Occipital lobe (tissue), 2 donors: ENCODE measurements around the gene UTS2B.

DNA sequence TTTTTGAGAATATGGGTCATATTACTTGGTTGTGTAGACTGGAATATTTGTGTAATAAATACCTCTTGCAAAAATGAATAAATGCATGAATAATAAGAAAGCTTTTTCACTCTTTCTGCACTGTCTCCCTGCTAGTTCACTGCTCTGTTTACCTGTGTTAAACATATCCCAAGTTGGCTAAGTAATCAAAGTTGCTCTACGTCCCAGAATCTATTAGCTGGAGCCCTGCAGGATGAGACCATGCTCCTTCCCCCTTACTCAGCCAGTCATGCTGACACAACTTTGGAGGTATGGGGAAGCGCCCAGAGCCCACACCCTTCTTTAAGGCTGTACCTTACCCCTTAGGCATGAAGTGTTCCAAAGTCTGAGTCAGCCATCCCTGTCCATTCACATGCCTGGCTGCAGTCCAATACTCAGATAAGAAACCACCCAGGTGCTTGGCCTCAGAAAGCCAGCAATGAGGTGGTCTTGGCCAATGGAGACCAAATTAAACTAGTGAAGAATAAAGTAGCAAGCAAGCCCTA, 221.1 kb downstream of the TPRG1 start:
- RAMPAGE, long total RNA: no peak

GRCh38 chr3:189789395-189790020, 158.3 kb downstream of the TP63 start:
- RAMPAGE, long total RNA: no peak

DNA sequence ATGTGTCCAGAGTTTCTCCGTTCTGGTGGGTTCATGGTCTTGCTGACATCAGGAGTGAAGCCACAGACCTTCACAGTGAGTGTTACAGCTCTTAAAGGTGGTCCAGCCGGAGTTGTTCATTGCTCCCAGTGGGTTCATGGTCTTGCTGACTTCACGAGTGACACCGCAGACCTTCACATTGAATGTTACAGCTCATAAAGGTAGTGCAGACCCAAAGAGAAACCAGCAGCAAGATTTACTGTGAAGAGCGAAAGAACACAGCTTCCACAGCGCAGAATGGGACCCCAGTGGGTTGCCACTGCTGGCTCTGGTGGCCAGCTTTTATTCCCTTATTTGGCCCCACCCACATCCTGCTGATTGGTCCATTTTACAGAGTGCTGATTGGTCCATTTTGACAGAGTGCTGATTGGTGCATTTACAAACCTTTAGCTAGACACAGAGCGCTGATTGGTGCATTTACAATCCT, 185.3 kb downstream of the P3H2 start:
- RAMPAGE, long total RNA: no peak

- RAMPAGE, long total RNA: no peak
Observed at GRCh38 chr3:190325903-190326552, 3.8 kb upstream of the CLDN1 start.

GRCh38 chr3:190344871-190345872, 22.9 kb upstream of the CLDN1 start:
- RAMPAGE, long total RNA: no peak

DNA sequence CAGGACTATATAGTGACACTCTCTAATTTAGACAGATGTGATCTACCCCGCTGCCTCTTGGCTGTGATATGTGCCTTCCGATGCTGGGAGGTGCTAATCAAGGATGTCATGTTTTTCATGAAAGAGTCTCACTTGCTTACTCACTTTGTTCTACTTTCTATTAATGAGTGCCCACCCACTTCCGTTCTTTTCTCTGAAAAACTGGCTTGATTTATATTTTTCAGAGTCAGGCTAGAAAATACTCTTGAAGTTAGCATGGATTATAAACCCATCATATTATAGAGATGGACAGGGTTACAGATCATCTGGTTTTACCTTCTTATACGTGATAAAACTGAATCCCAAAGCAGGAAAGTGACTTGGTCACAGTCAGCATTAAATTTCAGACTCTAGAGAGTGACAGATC, 72.9 kb downstream of the IL1RAP start:
- RAMPAGE, long total RNA: no peak

DNA sequence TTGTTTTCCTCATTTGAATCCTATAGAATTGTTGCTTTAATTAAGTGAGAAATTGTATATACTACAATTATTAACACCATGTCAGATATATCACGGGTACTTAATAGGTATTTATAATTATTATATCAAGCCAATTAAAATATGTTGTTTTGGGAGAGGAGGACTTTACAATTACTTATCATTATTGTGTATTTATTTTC, 141.8 kb downstream of the GMNC start:
- RAMPAGE, long total RNA: no peak

- RAMPAGE, long total RNA: no peak
Observed at GRCh38 chr3:191215655-191215948, 16.6 kb downstream of the OSTN start.

DNA sequence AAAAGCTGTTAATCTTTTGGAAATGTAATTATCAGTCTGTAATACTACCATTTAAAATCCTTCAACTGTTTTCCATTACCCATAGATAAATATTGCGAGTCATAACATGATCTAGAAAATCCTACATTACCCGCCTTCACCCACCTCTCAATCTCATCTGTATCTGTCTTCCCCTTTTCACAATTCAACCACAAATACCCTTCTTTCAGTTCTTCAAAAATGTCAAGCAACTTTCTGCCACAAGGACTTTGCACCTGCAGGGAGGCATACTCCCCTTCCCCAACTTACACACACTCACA, 33.3 kb upstream of the CCDC50 start:
- RAMPAGE, long total RNA: no peak

DNA sequence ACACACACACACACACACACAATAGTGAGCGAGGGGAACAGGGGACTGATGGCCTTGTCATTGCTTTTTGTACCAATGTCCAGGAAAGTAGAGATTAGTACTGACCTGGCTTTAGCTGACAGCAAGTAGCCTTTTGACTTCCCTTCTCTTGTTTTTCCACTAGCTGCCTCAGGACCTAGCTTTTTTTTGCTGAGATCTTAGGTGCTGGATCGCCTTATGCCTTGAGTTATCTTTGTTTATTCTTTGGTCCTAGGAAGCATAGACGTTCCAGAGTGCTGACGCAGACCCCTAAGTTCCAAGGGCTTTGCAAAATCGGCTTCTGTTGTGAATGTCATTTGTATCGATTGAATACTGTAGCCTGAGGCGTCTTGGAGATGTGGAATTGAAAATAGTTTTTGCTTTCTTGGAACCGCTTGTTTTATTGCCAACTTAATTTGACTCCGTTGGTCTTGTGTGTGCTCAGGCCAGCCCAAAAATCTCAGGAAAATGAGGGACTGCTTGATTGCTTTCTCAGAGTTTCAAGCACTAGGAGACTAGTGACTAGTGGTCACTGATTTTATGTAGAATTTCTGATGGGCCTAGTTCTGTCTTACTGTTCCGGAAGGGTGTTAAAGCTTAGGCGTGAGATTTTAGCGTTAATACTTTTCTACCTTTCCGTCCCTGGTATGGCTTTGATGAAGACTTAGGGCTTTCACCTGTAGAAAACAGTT, at the start of gene UTS2B:
Gene UTS2B, minus strand, starts transcription at position 218 of the 710 bp plus-strand sequence.
- RAMPAGE, long total RNA: no peak

- RAMPAGE, long total RNA: no peak
Observed at GRCh38 chr3:191926945-191927704, 466.2 kb downstream of the PYDC2 start.

GRCh38 chr3:192303210-192303651, 424.1 kb downstream of the FGF12 start:
- RAMPAGE, long total RNA: no peak

DNA sequence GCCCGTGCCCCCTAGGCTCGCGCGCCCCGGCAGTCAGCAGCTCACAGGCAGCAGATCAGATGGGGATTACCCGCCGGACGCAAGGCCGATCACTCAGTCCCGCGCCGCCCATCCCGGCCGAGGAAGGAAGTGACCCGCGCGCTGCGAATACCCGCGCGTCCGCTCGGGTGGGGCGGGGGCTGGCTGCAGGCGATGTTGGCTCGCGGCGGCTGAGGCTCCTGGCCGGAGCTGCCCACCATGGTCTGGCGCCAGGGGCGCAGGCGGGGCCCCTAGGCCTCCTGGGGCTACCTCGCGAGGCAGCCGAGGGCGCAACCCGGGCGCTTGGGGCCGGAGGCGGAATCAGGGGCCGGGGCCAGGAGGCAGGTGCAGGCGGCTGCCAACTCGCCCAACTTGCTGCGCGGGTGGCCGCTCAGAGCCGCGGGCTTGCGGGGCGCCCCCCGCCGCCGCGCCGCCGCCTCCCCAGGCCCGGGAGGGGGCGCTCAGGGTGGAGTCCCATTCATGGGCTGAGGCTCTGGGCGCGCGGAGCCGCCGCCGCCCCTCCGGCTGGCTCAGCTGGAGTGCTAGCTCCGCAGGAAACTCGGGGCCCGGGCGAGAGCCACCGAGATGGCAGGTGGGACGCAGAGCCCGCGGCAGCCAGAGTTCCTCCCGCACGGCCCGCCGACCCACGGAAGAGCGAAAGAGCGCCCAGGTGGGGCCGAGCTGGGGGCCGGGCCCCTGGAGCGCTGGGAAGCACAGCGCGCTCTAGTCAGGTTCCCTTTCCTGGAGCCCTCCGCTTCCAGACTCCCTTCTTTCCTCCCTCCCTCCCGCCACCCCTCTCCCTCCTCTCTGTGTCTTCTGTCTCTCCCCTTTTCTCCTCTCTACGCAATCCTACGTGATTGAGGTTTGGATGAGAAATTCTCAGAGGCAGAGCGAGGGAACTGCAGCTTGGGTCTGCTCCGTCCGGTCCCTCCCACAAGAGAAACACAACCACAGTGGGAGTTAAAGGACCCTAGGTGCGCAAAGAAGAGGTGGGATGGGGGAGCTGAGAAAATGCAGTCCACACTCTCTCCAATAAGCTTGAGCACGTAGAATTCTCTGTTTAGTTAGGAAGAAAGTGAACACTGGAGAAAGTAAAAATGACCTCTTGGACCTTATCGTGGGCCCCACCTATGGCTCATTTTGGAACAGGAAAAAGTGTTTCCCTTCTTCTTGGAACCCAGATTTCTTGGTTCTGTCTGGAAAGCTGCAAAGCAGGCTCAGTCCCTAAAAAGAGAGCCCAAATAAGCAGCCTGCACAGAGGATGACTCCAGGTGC, 317.4 kb downstream of the FGF12 start:
- RAMPAGE, long total RNA: no peak

- RAMPAGE, long total RNA: no peak
Observed at GRCh38 chr3:192841373-192841803, 76.3 kb downstream of the MB21D2 start.

DNA sequence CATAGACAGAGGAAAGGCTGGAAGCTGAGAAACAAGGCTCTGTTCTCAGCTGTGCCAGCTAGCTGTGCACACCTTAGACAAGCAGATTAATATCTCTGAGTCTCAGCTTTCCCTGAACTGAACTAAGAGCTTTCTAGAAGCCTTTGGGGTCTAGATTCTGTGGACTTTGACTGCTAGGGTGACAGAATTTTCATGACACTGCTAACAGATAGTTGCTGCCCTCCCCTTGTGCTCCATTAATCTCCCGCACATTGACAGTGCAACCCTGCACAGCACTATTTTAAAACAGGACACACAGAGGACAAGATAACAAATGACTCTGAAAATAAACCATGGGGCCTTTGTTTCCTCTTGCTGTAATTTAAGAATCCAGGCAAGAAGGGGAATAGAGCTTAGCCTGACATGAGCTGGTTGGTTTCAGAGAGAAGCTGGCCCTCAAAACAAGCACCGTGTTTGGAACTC, 67.5 kb downstream of the ATP13A5 start:
- RAMPAGE, long total RNA: no peak

DNA sequence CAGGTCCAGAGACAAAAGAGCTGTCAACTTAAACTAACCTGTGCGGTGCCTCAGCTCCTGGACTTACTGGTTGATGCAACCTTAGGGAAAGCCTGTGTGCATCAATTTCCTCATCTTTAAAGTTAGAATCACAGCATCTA, 2.1 kb downstream of the ATP13A4 start:
- RAMPAGE, long total RNA: no peak

- RAMPAGE, long total RNA: no peak
Observed at GRCh38 chr3:193711366-193711915, 118.4 kb downstream of the OPA1 start.

DNA sequence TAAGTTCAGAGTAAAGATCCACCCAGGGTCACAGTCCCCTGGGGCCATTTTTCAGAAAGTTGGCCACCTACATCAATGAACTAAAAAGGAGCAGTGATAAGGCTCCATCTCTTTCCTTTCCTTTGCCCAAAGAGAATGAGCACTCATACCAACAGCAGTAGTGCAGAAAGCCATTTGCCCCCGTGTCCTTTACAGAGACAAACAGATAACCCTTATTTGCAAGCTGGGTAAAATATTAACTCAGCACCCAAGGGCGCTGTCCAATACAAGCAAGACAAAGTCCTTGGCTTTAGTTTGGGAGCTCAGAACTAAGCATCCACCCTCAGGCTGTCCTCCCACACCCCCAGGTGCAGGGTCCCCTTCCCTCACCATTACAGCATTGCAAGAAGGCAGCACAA, 34.4 kb upstream of the HES1 start:
- RAMPAGE, long total RNA: no peak

DNA sequence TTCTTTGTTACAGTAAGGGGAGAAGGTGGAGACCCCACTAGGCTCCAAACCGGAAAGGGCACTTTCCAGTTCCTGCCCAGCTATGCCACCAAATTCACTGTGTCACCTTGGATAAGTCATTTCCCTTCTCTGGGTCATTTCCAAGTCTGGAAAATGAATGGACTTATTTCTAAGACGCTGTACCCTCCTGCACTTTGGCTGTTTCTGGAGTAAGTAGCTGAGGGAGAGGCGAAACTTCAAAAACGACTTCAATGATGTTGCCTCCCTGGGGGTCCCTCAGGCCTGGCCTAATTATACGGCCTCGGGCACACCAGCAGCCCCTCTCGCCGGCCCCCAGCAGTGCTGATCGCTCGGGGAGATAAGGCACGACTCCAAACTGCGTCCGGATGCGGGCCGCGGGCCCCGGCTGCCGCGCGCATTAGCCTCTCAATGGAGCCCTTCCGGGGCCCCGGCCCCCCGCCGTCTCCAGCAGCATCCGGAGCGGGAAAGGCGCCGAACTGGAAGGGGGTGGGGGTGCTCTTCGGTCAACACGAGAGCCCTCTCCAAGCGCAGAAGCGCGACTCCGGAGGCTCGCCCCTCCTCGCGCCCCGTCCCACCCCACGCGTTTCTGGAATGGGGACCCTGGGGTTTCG, 4.7 kb downstream of the HES1 start:
- RAMPAGE, long total RNA: no peak

- RAMPAGE, long total RNA: no peak
Observed at GRCh38 chr3:194158850-194159388, 23.0 kb downstream of the HES1 start.